Smooth muscle cell (in vitro differentiated cells): ENCODE measurements around the gene MACROH2A2.

- RAMPAGE, long total RNA, result no peak
Observed at GRCh38 chr10:69377573-69378673, 38.8 kb downstream of the TACR2 start.

- RAMPAGE, long total RNA, result no peak
Observed at GRCh38 chr10:69391774-69392567, 24.7 kb downstream of the TACR2 start.

DNA sequence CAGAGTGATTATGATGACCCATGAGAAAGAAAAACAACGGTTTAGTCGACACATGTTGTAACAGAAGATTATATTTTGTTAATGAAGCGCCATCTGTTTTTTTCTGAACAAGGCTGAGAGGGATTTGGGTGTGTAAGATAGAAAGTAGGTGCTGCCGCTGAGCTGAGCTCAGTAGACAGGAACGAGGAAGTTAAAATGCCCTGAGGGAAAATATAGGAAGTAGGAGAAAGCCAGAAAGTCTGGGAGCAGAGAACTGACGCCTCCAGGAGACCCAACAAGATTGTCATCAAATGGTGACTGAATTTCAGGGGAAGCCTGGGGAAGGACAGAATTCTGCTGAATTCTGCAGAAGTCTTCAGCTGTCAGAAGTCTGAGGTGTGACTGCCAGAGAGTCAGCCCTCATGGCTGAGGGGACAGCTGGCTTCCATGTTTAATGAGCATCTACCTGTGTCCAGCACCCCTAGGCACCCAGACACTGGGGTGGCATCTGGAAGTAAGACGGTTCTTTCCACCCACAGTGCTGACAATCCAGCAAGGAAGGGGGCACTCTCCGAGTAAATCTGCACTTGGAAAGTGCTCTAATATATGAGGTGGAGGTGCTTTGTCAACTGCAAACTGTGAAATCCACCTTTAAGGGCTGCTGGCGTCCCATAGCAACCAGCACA, 12.6 kb upstream of the TSPAN15 start:
- RAMPAGE, long total RNA, result no peak

DNA sequence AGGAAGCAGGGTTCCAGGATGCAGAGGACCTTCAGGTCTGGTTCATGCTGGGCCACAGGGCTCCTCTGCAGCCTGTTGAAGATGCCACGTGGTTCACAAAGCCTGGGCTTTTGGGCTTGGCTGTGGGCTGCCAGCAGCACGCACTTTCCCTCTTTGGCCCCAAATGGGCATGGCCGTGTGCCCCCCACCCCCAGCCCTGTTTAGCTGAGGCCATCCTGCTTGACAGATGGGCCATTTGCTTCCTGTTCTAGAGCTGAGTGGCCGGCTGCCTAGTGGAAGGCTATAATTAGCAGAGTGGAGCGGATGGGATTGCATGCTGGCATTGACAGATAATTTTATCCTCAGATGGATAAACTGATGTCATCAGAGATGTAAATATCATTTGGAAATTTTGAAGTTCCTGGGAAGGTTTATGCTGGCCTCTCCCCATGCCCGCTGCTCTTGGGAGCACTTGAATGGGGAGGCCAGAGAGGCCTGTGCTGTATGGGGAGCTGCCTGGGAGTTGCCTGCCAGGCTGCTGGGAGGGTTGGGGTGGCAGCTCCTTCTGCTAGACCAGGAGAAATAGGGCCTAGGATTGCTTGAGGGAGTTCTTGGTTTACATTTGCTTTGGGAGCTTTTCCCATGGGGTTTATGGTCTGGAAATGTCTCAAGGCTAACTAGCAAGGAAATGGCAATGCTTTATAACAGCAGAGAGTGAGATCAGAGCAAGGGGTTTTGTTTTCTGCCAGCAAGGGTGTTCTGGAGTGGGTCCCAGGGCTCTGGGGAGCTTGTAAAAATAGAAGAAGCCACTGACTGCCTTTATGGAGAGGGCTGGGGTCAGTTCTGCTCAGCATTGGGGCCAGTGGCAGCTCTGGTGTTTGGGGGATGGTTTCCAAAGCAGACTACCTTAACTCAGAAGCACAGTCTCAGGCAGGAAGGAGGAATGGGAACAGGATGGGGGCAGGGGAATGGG, 28.4 kb downstream of the TSPAN15 start:
- RAMPAGE, long total RNA, result no peak

GRCh38 chr10:69956541-69956865, 96.1 kb upstream of the MACROH2A2 start:
- RAMPAGE, long total RNA, result no peak

- RAMPAGE, long total RNA, result start-site peak on the plus strand at chr10:70052841-70052877, 60 and 74 reads in 2 replicates
Observed at GRCh38 chr10:70052214-70052914, at the start of gene MACROH2A2. Gene MACROH2A2, plus strand, starts transcription at chr10:70052846.

- RAMPAGE, long total RNA, result no peak
Observed at GRCh38 chr10:70145476-70146450, 737 bp downstream of the TYSND1 start.

DNA sequence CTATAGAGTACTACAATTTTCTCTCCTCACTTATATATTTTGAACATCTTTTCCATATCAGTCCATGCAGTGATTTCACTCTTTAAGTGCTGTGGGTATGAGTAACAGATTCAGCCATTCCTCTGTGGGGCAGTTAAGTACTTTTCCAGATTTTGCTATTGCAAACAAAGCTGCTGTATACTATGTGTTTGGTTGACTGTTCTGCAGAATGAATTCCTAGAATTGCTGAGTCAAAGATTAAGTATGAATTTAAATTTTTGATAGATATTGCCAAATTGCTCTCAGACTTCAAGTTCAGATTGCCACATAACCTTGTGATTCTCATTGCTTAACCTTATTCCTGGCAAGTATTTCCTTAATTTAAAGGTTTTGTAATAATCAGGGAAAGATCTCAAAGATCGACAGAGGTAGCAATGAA, 21.6 kb upstream of the SAR1A start:
- RAMPAGE, long total RNA, result no peak

DNA sequence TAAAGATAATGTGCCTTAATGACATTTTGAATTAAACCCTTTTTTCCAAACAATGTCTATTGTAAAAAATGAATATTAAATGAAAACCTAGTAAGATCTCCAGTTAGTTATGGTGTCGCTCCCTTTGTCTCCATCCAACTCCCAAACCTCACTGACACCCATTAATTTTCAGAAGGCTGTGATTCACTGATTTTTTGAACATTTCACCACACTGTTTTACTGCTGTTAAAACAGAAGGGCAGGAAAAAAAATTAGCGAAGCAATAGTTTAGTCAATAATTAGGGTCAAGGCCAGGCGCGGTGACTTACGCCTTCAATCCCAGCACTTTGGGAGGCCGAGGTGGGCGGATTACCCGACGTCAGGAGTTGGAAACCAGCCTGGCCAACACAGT, 1.3 kb upstream of the PPA1 start:
- RAMPAGE, long total RNA, result no peak

DNA sequence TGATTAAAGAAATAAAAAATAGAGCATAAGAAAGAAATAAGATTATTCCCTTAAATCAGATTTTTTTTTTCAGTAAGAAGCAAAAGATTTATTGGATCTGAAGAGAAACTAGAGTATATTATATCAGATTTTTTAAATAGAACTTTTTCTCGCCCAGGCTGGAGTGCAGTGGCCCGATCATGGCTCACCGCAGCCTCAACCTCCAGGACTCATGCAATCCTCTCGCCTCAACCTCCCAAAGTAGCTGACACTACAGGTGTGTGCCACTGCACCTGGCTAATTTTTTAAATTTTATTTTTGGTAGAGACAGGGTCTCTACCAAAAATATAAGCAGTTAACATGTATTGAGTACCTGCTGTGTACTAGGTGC, 11.4 kb downstream of the LRRC20 start:
- RAMPAGE, long total RNA, result no peak

- RAMPAGE, long total RNA, result no peak
Observed at GRCh38 chr10:70376693-70377328, 5.6 kb downstream of the LRRC20 start.

DNA sequence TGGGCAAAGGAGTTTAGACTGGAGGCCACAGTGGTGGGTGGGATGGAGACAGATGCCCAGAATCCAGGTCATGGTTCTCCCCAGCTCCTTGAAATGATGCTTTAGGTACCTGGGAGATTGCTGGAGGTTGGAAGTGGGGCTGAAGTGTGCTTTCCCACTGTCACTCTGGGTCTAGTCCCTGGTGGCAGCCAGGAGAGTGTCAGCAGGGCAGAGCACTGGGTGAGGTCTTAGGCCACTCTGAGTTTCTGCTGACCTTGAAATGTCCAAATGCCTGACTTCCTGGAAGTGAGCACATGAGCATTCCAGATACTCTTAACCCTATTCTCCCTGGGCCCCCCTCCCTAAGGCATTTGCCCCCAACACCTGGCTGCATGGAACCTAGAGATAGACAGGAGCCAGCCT, 31.6 kb downstream of the PALD1 start:
- RAMPAGE, long total RNA, result no peak

DNA sequence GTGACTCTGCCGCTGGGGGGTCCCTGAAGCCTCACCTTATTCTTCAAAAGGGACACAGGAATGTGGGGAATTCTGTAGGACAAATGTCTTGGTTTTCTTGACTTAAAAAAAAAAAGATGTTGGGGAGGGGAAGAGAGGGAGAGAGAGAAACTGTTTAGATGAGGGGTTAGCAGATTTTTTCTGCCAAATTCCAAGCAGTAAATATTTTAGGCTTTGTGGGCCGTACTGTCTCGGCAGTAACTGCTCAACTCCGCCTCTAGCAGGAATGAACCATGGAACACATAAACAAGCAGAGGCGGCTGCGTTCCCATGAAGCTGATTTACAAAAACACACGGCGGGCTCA, 10.0 kb upstream of the ADAMTS14 start:
- RAMPAGE, long total RNA, result no peak

DNA sequence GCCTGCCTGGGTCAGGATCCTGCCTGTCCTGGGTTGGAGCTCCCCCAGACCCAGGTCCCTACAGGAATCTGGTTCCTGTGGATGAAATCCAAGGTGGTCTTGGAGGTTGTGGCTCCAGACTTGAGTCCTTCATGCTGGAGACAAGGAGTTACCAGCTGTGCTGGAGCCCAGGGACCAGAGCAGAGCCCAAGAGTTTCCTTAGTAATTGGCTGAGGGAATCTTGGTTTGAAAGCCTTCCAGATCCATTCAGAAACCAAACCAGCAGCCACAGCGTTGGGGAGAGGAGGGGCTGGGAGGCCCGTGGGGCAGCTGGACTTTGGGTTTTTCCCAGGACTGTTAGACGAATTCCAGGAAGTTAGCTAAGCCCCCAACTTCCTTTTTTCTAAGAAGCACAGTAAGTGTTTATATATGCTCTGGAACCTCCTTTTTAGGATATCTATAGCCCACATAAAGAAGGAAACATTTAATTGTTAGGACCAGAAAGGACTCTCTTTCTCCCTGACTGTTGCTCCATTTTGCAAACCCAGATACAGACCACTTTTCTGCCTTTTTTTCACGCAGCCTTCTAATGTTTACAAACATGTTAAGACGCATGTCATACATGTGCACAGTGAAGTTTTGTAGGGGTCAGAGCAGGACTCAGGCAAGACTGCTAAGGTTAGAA, 42.7 kb downstream of the TBATA start:
- RAMPAGE, long total RNA, result no peak

DNA sequence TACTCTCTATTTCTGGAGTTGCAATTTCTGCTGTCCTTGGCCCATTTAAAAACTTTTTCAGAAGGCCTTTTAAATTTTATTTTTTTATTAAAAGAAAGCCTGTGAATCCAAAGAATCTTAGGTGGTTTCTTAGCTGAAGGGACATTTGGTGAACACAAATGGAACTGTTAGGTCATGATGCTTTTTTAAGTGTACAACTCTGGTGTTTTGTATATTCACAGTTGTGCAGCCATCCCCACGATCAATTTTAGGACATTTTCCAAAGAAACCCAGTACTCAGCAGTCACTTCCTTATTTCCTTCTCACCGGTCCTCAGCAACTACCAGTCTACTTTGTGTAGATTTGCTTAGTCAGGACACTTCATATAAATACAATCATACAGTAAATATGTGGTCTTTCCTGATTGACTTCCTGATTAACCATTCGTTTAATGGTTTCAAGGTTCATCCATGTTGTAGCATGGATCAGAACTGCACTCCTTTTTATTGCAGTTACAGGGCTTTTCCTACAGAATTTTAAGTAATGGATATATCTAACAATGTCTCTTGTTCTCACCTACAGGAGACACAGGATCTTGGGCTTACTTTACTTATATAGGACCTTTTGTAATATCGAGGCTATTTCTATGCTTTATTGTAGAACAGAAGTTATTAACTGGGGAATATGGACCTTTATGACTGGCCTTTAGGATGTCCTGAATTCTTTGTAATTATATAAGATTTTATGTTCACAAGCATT, 14.4 kb downstream of the SGPL1 start:
- RAMPAGE, long total RNA, result no peak

GRCh38 chr10:71068677-71069210, 143.6 kb upstream of the UNC5B start:
- RAMPAGE, long total RNA, result no peak

DNA sequence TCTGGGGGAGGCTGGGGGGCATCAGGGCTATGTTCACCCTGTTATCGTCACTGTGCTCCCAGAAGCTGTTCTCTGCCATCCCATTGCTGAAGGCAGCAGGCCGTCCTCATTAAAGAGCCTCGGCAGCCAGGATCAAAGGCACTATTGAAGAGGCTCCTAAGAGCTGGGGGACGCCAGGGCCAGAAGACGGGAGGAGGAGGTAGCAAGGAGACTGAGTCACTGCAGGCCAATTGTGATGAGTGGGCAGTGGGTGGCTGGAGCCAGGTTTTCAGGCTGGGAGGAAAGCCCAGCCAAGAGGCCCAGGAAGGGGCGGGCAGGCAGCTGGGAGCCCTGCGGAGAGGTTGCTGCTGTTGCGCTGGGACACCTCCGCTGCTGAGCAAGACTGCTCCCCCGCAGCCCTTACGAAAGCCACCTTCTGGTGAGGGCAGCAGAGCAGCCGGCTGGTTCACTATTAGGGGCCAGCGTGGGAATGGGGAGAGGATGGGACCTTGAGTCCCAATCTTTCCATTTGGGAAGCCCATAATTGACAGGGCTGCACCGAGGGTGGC, 48.3 kb downstream of the UNC5B start:
- RAMPAGE, long total RNA, result no peak

GRCh38 chr10:71397316-71397806, 641 bp downstream of the CDH23 start:
- RAMPAGE, long total RNA, result no peak

GRCh38 chr10:71621611-71622944, 97.5 kb downstream of the C10orf105 start:
- RAMPAGE, long total RNA, result no peak

DNA sequence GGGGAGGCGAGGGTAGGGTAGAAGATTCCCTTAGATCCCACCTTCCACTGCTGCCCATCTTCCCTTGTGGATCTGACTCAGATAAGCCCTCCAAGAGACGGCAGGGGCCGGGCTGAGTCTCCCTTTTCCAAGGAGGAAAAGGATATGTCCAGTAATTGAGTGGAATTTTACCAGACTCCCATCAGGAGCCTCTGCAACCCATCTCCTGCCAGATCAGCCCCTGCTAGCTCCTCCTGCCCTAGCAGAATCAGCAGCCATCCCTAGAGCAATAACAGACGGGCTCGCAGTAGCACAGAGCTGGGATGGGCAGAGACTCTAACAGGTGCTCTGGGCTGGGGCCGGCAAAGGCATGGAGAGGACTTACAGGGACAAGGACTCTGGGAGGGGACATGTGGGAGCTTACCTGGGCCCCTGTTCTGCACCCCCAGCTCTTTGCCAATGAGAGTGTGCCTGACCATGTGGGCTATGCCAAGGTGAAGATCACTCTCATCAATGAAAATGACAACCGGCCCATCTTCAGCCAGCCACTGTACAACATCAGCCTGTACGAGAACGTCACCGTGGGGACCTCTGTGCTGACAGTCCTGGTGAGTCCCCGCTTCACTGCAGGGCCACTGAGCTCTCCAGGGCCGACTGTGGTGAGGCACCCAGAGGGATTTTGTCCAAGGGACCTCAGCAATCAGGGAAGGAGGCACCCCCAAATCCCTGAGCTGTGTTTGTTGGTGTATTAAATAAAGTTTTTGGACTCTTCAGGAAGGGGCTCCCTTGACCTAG, 73.4 kb downstream of the C10orf105 start:
- RAMPAGE, long total RNA, result no peak